Mesenchymal stem cell of adipose (primary cell): ENCODE data around the genes GOLGA8A, ACTC1, NANOGP8 and MEIS2.

DNA sequence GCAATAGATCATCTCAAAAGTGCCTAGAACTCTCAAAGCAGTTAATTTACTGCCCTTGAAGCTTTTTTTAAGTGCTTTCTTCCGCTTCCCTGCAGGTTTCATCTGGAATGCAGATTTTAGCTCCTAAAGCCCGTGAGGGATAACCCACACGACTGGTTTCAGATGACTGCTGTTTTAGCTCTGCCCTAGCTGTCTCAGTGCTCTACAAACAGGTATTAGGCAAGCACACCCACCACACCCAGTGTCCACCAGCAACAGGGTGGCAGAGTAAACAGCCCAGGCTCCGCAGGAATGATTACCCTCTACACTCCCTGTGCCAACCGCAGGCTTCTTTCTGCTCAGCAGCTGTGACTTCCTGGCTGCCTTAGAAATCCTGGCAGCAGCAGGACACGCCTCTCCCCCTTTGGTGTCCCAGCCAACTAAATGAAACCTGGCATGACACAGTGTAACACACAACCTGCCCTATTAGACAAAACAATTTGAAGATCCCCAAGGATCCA is 125.9 kb downstream of the FMN1 start:
- CAGE, long polyA plus RNA = no peak

DNA sequence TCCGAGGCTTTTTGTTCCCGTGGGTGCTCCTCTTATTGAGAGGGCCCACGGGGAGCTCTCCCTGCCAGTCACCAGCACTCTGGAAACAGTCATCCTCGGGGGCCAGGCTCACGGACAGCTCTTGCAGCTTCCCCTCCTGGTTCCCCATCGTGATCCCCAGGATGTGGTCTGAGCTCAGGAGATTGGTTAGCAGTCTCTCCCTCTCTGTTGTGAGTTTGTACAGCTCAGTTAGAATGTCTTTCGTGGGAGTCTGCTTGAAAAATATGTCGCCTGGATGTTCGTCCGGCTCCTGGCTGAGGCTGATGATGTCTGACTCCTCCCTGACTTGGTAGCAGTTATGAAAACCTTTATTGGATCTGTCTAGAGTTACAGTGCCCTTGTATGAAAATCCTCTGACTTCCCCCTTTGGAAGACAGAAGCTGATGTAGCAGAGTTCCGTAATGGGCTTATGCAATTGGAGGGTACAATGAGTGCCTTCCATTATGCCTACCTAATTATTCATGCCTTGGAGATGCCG is 40.0 kb downstream of the FMN1 start:
- CAGE, long polyA plus RNA = no peak

DNA sequence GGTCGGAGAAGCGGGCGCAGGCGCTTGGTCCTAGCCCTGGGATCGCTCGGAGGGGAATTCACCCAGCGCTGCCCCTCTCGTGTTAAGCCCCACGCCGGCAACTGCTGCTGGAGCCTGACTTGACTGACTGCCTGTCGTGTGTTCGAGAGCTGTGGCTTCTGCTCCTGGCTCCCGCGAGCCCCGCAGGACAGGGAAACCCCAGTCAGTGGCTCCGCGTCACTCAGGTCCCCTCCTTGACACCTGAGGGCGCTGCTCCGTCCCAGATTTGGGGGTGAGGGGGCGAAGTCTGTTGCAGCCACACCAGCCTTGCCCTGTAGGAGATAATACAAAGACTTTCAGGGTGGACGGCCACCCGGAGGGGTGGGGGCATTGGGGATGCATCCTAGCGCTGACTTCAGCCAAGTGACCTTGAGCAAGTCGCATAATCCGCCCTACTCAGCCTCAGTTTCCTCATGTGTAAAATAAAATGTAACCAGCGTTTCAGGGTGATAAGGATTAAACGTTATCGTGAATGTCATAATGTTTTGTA is 884 bp downstream of the RYR3 start:
- CAGE, long polyA plus RNA = no peak

DNA sequence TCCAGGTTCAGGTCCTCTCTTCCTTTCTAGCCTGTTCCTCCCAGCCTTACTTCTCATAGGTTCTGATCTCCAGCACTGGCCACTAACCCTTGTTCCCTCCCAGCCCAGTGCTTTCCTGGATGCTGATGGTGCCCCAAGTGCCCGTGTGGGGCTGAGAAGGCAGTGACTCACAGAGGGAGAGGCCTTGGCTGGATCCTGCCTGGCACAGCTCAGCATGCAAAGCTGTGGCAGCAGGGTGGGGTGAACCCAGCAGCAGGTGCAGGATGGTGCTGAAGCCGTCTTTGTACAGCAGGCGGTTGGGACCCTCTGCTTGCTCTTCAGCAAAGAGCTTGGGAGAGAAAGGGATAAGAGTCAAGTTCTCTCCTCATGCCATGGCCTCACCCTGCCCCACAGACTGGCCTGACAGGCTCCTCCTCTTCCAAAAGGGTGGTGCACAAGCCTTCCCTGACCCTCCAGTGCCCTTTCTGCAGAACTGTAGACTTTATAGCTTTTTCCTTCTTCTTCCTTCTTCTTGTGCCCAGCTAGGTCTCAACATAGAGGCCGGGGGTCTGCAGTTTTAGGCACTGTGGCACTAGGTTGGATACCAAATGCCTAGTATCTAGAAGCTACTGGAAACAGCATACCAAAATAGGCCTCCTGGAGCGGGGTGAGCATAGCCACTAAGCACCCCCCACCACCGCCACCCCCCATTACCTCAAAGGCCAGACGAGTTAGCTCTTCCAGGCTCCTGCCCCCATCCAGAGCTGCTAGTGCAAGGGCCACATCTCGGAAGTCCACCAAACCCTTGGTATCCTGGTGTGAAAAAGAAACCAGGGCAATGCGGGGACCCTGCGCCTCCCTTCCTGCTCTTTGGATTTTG is 7.3 kb downstream of the LPCAT4 start:
- CAGE, long polyA plus RNA = no peak

GRCh38 chr15:34437606-34438050 is at the start of gene GOLGA8A:
TSS of gene GOLGA8A (minus strand) at chr15:34437808.
- CAGE, long polyA plus RNA = no peak

- CAGE, long polyA plus RNA = no peak
Measured at GRCh38 chr15:34495199-34495723, 57.7 kb upstream of the GOLGA8A start.

- CAGE, long polyA plus RNA = no peak
Measured at GRCh38 chr15:34652480-34653440, 69.3 kb upstream of the GOLGA8B start.

DNA sequence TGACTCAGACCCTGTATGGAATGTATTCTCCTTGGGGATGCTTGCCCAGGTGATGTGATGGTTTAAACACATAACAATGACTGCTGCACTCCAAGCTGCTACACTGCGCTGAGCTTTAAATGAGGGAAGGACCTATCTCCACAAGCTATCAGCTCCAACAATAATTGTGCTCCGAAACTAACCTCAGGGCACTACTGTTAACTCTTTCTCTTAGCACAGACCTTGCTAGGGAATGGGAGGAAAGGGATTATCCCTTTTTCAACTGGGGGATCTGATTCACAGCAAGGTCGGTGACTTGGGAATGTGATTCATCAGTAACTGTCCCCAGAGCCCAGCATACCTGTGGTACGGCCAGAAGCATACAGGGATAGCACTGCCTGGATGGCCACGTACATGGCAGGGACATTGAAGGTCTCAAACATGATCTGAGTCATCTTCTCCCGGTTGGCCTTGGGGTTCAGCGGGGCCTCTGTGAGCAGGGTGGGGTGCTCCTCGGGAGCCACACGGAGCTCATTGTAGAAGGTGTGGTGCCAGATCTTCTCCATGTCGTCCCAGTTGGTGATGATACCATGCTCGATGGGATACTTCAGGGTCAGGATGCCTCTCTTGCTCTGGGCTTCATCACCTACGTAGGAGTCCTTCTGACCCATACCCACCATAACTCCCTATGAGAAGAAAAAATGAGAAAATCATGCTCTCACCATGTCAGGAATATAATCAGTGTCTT is 2.3 kb downstream of the ACTC1 start:
- CAGE, long polyA plus RNA = no peak

DNA sequence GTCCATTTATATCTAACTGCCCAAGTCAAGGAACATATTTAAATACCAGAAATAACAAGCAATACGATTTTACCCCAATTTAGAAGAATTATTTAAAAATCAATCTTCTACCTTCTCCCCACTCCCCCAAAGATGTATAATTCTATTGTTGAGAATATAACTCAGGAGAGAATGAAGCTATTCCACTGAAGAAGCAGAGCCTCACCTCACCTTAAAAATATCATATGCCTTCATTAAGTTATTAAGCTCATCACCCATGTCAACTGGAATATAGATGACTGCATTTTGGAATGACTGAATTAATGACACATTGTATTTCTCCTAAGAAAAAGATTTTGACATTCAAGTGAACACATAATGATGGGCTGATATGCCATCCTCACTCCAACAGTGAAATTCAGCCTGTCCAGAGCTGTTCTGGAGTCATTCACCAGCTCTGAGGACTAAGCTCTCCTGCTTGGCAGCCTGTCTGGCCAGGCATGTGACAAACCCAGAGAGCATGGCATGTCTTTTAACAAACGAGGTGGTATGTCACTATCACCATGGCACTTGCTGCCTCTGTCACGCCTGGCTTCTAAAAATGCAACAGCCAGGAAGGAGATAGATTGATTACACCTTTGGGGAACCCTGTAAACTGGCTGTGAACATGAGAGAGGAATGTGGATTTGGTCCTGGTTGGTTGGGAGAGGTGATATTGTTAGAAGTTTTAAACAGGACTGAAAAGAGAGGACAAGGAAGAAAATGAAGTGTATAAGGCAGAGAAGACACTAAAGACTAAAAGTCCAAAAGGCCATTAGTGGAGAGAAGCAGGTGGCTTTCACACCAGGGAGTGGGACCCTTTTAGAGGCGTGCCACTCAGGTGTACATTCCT is 1.5 kb downstream of the ACTC1 start:
- CAGE, long polyA plus RNA = no peak

GRCh38 chr15:34794503-34795105 is 745 bp downstream of the ACTC1 start:
- CAGE, long polyA plus RNA = no peak

DNA sequence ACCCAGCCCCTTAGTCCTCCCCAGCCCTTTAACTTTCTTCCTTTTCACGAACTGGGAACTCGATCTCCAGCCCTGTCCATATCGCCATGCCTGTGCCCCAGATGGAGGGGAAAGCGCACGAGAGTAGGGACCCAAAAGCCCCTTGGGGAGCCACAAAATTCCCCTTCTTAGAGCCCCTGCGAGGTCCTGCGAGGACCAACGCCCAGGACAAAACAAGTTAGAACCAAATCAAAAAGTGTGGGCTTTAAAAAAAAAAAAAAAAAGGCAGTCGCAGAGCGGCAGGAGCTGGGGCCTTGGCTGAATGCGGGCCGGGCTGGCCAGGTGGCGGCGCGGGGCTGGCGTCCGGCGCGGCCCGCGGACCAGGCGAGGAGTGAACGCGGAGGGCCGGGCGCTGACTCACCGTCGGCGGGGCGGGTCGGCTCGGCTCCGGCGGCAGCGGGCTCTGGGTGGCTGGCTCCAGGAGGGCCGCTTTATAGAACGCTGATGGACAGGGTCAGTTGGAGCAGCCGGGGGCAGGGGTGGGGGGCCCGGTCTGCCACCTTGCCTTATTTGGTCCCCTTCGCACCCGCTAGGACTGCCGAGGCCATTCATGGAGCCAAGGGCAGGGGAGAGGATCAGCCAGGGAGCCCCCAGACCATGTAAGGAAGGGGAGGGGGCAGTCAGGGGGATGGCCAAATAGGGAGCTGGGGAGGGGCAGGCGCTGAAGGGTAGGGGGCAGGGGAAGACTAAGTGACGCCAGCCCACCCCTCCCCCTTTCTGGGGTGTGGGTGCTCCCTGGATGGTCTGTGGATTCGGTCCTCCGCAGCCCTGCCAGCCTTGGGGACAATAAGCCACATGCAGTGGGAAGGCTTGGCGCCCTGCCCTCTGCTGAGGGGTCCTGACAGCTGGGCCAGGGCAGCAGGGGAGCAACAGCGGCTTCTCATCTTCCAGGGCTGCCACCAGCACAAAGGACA is at the start of gene ACTC1:
ACTC1 (minus strand) TSS at position 444 of the 953 bp plus-strand sequence.
- CAGE, long polyA plus RNA = no peak

- CAGE, long polyA plus RNA = no peak
Measured at GRCh38 chr15:35080908-35081384, 4.1 kb downstream of the NANOGP8 start.

DNA sequence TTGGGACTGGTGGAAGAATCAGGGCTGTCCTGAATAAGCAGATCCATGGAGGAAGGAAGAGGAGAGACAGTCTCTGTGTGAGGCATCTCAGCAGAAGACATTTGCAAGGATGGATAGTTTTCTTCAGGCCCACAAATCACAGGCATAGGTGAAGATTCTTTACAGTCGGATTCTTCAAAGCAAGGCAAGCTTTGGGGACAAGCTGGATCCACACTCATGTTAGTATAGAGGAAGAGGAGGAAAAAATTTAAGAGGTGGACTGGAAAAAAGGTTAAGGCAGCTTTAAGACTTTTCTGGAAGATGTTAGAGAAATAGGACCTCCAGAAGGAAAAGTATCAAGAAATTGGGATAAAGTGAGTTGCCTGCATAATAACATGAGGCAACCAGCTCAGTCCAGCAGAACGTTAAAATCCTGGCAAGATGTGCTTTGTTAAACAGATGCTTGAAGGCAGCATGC is at the start of gene NANOGP8:
NANOGP8 (minus strand) TSS at position 403 of the 457 bp plus-strand sequence.
- CAGE, long polyA plus RNA = no peak

DNA sequence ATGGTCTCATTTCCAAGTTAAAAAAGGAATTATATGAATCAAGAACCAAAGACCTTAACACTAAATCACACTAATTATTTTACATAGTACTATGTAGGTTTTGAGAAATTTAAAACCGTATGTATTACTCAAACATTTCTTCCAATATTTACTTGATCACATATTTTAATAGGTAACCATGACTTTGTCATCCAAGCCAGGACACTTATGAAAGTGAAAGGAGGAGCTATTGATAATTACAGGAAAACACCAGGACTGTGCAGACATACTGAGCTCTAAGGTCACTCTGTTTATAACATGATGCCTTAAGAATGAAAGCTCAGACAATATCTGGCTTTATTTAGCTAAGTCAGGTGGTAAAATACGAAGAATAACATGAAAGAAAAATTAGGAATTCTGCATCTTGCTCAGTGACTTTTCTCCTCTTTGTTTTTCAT is 216.0 kb upstream of the NANOGP8 start:
- CAGE, long polyA plus RNA = no peak

- CAGE, long polyA plus RNA = no peak
Measured at GRCh38 chr15:36601477-36601988, 22.1 kb downstream of the CDIN1 start.

DNA sequence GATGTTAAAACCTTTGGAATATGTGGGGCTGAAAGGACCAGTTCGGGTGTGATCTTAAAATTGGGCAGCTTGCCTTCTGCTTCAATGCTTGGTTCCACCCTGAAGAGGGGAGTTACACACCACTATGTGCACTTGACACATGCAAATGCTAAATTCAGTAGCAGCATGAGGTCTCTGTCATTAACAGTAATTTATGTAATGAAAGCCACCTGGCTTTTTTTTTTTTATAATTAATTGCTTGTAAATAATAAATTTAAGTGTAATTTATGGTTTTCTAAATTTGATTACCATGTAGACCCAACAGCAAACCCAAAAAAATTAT is 24.6 kb downstream of the CDIN1 start:
- CAGE, long polyA plus RNA = no peak

DNA sequence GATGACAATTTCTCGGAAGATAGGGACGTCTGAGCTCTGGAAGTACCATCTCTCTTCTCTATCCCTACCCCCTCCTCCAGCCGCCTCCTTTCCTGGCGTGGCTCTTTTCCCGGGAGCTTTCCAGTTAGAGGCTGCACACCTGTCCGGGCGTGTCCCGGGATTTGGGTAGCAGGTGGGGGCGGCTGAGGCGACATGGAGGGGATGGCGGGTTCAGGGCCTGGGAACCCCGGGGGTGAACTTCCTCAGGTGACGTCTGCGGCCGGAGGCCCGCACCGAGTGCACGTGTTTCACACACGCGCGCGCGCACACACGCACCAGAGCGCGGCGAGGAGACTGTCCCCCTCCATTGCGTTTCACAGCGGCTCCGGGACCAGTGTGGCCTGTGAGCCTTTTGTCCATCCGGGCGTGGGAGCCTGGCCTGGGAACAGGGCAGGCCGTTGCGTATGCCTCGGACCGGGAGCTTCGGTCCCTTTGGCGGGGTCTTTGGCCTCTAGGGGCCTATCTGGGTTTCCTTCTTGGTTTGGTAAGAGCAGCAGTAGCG is 220.2 kb downstream of the MEIS2 start:
- CAGE, long polyA plus RNA = no peak

GRCh38 chr15:36887993-36889118 is 212.0 kb downstream of the MEIS2 start:
- CAGE, long polyA plus RNA = no peak

DNA sequence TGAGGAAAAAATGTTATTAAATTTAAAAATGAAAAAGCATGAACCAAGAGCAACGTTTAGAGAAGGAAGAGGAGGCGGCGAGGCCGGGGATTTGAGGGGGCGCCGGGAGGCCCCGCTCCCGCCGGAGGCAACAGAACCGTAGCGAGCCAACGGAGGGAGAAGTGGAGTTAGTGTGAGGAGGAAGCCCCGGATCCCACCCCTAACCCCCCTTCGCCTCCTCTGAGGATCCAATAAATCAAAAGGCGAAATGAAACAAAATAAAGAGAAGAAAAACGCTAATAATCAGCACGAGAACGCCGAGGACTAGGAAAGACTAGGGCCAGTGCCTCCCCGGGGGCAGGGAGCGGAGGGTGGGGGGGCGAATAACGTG is 1.8 kb downstream of the MEIS2 start:
- CAGE, long polyA plus RNA = no peak

DNA sequence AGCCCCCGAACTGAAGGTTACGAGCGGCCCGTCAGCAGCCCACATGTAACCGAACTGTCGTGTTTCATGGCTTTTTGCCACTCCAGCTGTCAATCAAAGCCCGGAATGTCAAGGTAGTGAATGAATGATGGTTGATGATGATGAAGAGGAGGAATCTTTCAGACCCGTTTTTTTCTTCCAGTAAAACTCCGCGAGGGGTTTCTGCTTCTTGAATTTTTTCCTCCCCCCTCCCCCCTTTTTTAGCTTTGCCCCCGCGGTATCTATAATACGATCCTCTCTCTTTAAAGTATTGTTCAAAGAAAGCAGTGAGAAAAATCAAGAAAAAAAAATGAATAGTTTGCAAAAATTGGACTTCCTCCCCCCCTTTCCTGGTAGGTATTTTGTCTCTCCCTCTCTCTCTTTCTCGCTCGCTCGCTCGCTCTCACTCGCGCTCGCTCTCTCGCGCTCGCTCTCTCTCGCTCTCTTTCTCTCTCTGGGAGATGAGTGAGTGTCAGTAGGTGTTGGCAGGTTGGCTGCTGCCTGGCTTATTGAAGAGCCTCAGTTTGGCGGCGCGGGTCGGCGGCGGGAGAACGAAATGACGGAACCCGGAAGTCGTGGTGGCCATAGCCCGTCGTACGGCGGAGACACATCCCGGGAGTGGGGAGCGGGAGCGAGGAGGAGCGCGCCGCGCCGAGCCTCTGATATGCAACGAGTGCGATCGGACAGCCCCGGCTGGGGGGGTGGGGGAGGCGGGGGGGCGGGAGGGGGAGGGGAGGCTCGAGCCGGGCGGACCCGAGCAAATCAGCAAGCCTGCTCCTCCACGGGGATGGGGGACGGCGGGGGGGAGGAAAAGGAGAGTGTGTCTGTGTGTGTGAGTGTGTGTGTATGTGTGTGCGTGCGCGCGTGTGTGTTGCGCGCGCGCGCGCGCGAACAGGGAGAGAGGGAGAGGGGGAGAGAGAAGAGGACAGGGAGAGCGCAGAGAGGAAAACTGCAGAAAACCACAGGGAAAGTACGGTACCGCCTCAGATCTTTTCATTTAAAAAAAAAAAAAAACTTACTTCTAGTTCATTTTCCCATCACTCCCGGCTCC is at the start of gene MEIS2:
MEIS2 (minus strand) TSS at position 695 of the 1,069 bp plus-strand sequence.
- CAGE, long polyA plus RNA = no peak